PC-3 (cell line): Measurements from ENCODE around the genes TMEM132E, RDM1, CCL3, CCL3L3, TBC1D3G and DHRS11.

DNA sequence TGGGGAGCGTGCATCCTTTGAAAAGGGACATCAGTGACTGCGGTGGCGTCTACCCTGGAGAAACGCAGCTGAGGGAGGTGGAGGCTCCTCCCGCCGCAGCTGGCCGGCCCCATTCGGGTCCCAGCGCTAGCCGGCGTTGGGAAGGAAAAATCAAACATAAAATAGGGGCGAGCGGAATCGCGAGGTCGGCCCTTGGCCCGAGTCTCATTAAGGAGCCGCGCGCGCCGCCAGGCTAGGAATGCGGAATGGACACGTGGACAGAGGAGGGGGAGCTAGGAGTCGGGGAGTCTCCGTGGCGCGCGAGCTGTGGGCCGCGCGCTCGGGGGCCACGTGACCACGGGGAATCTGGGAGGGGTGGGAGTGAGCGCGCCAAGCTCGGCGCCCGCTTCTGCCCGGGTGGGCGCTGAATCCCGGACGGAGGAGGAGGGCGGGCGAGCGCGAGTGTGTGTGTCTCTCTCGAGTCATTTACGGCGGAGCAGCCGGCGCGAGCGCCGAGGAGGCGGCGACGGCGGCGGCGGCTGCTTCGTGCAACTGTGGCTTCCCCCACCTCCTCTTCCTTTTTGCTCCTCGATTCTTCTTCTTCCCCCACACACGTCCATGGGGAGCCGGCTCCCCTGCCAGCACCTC is at the start of gene TMEM132E:
Gene TMEM132E, plus strand, starts transcription at position 460 of the 627 bp plus-strand sequence.
- RAMPAGE, long total RNA = no peak

DNA sequence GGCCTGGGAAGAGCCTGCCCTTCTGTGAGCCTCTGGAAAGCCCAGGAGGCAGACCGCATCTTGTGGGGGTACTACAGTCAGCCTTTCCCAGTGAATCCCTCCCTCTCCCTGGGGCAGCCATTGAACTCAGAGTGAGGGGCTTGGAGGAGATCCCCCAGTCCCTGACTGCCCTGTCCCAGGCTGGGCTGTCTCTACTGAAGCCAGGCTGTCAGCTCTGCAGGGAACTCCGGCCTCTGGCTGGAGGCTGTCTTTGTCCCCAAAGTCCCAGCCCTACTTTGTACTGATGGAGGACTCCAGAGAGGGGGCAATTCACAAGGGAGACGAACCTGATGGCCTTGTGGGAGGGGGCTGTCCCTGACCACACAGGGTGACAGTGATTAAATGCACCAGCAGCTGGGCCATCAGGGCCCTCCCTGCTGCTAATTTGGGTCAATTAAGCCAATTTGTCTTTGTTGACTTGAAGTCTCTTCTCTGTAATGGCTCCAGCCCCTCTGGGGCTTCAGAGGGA is 21.9 kb downstream of the TMEM132E start:
- RAMPAGE, long total RNA = no peak

- RAMPAGE, long total RNA = no peak
Observed at GRCh38 chr17:34731985-34732363, 152.6 kb downstream of the TMEM132E start.

GRCh38 chr17:35017951-35018925 is 37.9 kb downstream of the LIG3 start:
- RAMPAGE, long total RNA = no peak

DNA sequence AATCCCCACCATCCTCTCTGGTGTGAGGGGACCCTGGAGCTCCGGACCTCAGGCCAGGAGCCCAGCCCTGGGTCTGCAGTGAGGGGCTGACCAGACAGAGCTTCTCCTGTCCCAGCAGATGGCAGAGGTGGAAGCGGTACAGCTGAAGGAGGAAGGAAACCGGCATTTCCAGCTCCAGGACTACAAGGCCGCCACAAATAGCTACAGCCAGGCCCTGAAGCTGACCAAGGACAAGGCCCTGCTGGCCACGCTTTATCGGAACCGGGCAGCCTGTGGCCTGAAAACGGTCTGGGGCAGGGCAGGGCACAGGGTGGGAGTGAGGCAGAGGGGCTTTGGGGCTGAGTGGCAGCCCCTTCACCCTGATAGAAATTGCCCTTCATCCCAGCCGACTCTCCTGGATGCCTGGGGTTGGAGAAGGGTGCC is 540 bp downstream of the UNC45B start:
- RAMPAGE, long total RNA = no peak

DNA sequence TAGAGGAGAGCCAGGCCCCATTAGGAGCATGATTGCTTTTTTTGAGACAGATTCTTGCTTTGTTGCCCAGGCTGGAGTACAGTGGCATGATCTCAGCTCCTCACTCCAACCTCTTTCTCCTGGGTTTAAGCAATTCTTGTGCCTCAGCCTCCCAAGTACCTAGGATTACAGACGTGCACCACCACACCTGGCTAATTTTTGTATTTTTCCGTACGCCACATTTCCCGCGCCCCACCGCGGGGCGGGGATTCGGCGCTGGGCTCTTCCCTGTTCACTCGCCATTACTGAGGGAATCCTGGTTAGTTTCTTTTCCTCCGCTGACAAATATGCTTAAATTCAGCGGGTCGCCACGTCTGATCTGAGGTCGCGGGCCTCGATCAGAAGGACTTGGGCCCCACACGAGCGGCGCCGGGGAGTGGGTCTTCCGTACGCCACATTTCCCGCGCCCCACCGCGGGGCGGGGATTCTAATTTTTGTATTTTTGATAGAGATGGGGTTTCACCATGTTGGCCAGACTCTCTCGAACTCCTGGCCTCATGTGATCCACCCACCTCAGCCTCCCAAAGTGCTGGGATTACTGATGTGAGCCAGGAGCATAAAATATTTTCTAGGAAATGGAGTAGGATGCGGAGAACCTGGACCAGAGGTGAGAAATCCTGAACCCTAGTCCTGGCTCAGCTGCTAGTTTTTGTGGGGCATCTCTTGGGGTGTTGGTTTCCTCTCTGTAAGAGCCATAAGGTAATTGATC is 3.4 kb downstream of the UNC45B start:
- RAMPAGE, long total RNA = no peak

DNA sequence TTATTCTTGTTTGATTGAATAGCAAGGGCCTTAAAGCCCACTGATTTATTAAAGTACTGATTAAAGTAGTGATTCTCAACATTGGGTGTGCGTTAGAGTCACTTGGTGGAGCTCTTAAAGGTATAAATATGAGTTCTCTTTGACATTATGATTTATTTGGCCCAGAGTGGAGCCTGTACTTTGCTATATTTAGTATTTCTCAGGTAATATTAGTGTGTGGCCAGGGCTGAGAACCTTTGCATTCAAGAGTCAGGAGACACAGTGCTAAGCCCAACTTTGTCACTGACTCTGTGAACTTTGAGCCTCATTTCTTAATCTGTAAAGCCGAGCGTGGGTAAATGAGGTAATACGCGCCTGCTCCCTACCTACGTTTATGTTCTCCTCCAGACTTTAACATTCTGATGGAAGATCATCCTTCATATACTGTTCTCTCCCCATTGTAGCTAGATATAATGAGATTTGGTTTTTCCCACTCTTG is 10.4 kb downstream of the AP2B1 start:
- RAMPAGE, long total RNA = no peak

- RAMPAGE, long total RNA = no peak
Observed at GRCh38 chr17:35603337-35603730, 16.2 kb downstream of the AP2B1 start.

DNA sequence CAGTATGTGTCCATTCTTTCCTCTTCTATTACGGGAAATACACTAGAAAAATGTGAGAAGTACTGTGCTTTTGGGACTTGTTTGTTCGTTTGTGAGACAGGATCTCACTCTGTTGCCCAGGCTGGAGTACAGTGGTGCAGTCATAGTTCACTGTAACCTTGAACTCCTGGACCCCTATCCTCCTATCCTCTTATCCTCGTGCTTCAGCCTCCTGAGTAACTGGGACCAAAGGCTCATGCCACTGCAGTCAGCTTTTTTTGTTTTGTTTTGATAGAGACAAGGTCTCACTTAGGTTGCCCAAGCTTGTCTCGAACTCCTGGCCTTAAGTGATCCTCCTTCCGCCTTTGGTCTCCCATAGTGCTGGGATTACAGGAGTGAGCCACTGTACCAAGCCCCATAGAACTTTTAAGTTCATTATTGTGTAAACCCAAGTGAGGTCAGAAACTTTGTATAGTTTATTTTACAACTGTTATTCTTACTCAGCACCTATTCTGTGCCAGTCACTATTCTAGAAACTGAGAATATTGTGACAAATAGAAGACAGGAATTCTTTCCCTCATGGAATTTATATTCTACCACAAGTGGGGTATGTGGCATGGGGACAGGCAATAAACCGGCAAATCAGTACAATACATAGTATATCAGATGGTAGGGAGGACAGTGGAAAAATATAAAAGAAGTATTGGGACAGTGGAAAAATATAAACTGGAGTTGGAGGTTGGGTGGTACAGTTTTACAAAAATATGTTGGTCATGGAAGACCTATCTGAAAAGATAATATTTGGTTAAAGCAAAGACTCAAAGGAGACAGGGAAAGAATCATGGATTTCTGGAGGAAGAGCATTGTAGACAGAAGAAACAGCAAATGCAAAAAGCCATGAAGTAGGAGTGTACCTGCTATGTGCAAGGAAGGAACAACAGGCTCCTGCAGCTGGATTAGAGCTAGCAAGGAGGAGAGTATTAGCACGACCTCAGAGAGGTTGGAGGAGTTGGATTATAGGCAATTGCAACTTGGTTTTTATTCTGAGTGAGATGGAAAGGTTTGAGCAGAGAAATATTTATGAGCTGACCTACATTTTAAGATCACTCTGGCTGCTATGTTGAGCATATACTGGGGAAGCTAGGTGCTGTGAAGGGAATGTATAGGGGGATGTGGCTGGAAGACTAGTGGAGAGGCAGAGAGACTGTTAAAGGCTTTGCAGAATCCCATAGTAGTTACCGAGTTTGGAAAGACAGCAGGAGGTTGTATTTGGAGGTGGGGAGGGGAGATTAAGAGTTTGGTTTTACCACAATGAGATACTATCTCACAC is 29.5 kb upstream of the RASL10B start:
- RAMPAGE, long total RNA = no peak

DNA sequence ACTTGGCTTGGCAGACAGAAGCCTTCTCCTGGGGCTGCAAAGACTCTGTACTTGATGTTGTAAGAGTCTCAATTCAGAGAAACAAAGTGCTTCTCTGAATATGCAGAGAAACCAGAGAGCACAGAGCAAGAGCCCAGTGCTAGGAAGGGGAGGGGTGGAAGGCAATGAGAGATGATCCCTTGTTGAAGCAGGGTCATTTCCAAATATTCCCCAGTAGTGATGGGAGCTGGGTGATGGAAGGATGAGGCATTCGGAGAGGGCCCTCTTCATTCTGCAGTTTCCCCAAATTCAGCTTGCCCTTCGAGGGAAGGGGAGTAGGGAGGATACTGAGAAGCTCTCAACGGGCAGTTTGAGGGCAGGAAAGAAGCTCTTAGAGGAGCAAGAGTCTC is 2.1 kb downstream of the MMP28 start:
- RAMPAGE, long total RNA = no peak

DNA sequence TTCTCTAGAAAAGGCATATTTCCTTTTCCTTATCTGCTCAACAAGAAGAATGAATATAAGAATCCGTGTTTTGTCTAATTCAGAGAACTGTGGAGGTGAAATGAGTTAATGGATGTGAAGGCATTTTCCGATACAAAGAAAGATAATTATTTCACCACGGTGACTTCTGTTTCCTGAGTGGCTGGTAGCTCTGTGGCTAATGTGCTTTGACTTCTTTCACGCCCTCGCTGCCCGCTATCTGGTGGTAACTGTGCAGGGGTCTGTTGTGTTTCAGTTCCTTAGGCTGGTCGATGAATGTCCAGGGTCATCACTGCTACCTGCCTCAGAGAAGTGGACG is 15.7 kb upstream of the CCL5 start:
- RAMPAGE, long total RNA = no peak

DNA sequence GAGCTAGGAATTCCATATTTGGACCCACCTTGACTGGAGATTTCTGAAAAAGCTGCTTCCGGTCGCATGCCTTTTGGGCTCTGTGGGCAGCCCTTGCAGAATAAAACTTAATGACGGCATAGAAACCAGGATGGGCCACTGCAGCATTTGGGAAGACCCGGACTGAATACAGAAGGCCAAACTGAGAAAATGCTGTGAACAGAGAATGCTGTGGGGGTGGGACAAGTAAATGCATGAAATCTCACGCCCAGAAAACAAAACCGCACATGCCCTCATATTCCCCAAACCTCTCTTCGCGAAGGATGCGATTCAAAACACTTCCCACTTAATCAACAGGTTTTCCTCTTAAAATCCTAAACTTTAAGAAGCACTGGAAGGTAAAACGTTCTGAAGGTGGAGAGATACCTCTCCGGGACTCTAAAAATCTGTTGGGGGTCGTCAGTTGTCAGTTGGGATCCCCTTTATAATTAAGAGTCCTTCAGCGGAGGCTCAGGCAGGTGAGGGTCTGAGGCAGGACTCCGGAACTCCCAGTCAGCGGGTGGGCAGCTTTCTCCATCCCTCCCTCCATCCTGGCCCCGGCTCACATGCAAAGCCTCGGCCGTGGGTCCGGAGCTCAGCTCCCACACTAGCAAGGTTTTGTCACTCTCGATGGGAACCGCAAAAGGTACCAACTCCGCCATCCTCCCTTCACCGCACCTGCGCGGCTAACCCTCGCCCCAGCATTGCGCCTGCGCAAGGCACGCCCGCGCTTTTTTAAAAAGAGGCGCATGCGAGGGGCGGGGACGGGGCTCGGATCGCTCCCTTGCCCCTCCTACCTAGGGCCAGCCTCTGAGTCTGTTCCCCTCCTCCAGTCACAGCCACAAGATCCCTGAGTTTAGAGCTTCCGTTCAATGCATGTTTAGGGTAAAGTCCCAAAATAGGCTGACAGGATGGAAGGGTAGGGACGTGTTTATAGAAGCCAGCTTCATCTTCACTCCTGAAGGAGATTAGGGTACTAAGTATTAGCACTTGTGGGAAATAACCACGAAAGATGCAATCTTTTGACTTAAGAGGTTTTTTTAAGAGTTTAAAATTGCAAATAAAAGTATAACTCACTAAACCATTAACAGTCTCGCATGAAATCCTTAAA is at the start of gene RDM1:
Gene RDM1, minus strand, starts transcription at position 726 of the 1,129 bp plus-strand sequence.
- RAMPAGE, long total RNA = no peak

- RAMPAGE, long total RNA = no peak
Observed at GRCh38 chr17:36089515-36090779, at the start of gene CCL3. Gene CCL3 (minus strand): TSS chr17:36090143.

- RAMPAGE, long total RNA = no peak
Observed at GRCh38 chr17:36192205-36192778, 4.3 kb downstream of the CCL3L3 start.

DNA sequence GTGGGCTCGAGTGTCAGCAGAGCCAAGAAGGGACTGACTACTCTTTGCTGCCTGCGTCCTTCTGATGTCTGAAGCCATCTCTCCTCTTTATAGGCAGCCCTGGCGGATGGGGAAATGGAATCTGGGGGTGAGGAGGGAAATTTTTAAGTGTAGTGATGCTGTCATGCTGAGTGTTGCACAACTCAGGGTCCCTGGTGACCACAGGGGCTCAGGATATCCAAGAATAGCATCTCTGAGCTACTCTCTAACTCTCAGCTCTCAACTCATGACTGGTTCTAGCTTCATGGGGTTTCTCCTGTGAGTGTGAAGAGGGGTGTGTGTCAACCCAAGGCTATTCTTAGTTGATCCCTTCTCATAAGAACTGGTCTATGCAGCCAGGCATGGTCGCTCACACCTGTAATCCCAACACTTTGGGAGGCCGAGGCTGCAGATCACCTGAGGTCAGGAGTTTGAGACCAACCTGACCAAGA is at the start of gene CCL3L3:
Gene CCL3L3, minus strand, starts transcription at position 63 of the 470 bp plus-strand sequence.
- RAMPAGE, long total RNA = no peak

- RAMPAGE, long total RNA = no peak
Observed at GRCh38 chr17:36202475-36202927, 5.9 kb upstream of the CCL3L3 start.

- RAMPAGE, long total RNA = no peak
Observed at GRCh38 chr17:36323638-36323955, at the start of gene TBC1D3G. Gene TBC1D3G (plus strand): TSS chr17:36323884.

DNA sequence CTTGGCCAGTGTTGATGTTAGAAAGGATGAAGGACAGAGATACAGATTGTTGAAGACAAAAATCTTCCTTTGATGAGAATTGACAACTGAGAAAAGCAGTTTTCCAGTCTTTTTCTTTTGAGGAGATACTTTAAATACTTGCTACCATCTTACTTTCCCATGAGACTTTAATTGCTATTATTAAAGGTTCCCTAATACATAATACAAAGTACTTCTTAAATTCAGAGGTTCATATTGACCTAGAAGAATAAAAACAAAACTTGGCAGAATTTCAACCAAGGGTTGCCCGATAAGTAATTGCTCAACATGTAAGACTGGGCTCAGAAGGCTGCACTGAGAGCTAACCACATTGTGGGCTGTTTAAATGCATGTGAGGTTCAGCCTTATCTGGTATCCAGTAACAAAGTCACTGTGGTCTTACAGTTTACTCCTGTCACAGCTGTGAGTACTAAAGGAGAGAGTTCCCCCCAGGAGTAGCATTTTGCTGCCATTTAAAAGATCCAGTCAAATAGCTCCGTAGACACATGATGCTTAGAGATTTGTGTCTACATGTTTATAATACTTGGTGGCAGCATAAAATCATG is 1.7 kb upstream of the DHRS11 start:
- RAMPAGE, long total RNA = no peak

DNA sequence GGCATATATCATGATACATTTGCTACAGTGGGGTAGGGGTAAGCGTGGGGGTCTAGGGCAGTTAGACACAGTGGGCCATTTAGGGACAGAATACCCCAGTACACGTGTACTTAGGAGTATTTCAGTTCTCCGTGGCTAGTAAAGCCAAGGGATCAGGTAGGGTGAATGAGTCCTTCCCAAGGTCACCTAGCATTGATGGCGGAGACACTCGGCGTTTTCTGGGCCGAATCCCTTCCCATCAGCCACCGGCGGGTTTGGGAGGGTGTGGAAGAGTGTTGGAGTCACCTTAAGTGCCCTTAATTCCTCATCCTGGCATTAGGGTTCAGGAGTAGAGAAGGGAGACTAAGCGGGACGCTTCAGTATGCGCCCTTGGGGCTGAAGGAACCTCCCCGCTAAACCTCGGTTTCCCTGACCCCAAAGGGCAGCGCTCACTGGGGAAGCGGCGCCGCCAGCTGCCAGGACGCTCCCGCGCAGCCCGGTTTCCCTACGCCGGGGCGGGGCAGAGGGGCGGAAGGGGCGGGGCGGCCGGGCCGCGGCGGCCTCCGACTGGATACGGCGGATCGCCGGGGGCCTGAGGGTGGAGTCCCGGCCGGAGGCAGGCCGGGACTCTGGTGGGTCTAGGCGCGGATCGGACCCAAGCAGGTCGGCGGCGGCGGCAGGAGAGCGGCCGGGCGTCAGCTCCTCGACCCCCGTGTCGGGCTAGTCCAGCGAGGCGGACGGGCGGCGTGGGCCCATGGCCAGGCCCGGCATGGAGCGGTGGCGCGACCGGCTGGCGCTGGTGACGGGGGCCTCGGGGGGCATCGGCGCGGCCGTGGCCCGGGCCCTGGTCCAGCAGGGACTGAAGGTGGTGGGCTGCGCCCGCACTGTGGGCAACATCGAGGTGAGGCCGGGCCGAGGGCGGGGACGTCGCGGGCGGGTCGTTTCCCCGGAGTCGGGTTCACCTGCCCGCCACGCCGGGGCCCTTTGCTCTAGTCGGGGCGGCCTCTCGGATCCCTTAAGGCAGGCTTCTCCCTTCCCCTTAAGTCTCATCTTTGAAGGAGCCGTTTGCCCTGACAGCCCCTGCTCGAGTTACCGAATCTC is at the start of gene DHRS11:
Gene DHRS11, plus strand, starts transcription at position 603 of the 1,080 bp plus-strand sequence.
- RAMPAGE, long total RNA = no peak

DNA sequence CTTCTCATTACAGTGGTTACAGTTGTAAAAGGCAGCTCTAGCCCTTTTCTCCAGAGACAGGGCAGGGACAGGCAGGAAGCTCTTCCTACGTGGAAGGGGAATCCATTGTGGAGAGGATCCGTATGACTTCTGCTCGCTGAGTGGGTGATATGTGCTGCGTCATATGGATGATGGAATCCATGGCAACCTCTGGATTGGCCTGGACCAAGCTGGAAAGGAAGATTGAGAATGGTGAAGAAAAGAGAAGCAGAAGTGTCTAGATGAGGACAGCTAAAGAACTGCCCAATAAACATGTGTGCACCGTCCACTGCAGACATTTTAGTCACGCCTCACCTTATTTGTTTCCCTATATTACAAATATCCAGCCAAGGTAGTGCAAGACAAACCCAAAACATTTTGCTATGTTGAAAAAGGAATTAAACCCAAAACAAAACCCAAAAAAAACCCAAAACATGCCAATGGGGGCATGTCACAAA is 138.5 kb downstream of the AATF start:
- RAMPAGE, long total RNA = no peak